Hair follicle dermal papilla cell (primary cell): Measurements from ENCODE around the gene ADRM1.

GRCh38 chr20:62238821-62239245 is 512 bp downstream of the OSBPL2 start:
- CAGE, long polyA plus RNA, result no peak

- CAGE, long polyA plus RNA, result no peak
Measured at GRCh38 chr20:62267445-62267952, 29.2 kb downstream of the OSBPL2 start.

GRCh38 chr20:62302881-62303273 is at the start of gene ADRM1:
Gene ADRM1 (plus strand): TSS chr20:62302997.
- CAGE, long polyA plus RNA, result no peak

DNA sequence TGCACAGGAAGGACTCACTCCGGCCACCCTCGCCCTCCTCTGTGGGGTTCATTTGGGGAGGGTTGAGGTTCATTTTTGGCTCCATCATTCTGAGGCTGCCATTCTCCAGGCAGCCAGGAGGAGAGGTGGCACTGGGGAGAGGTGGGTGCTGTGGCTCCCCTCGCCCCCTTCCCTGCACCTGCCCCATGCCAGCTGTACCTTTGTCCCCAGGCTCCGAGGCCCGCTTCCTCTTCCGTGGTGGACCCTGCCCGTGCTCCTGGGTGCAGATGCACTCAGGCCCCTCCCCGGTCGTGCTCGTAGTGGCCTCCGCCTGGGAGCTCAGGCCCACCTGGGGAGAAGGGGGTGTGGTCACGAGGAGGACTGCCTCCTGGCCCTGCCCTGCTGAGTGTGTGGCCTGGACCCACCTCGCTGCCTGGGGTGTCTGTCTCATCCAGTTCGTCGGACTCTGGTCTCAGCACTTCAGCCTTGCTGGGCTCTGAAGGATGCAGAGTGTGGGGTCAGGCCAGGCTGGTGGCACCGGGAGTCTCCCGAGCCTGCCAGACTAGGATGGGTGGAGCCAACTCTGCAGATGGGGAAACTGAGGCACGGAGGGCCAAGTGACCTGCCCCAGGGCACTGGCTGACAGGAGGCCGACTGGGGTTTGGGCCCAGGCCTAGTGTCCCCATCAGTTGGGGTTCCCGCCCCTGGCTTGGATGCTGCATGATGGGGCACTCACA is 5.5 kb upstream of the CABLES2 start:
- CAGE, long polyA plus RNA, result no peak

DNA sequence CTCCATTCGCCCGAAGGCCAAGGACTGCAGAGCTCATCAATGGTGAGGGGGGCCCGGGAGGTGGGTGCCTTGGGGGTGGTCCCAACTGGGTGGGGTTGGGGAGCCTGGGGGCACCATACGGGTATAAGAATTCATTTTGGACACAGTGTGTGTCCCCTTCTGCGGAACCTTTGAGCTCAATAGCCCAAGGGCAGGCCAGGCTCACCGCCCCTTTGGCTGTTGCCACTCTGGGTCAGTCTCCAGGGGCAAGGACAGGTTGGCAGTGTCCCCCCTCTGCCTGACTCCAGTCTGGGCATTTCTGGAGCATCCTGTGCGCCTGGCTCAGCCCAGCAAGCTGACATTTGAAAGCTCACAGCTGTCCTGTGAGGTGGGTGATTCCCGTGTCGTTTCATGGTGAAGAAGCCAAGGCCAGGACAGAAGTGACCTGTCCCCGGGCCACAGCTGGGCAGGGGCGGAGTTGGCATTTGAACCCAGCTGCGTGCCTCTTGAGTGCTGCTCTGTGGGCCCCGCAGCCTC is 5.5 kb upstream of the GATA5 start:
- CAGE, long polyA plus RNA, result no peak

GRCh38 chr20:62501714-62502265 is 26.0 kb upstream of the GATA5 start:
- CAGE, long polyA plus RNA, result no peak

DNA sequence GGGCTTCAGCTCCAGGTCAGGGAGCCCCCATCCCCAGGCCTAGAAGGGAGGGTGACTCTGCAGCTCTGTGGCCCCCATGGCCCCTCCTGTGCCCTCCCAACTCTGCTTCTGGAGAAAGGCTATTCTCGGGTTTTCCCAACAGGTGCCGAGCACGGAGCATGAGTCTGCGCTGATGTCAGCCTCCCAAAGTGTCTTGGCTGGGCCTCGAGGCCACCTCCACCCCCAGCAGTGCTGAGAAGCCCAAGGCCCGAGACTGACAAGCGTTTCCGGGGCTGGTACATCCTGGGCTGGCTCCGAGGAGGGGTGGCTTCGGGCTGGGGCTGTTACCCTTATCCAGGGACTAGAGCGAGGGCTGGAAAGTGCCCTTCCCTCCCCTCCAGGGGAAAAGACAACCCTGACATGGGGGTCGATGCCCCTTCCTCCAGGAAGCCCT is 60.2 kb upstream of the GATA5 start:
- CAGE, long polyA plus RNA, result no peak

GRCh38 chr20:62551863-62552544 is 76.2 kb upstream of the GATA5 start:
- CAGE, long polyA plus RNA, result no peak

DNA sequence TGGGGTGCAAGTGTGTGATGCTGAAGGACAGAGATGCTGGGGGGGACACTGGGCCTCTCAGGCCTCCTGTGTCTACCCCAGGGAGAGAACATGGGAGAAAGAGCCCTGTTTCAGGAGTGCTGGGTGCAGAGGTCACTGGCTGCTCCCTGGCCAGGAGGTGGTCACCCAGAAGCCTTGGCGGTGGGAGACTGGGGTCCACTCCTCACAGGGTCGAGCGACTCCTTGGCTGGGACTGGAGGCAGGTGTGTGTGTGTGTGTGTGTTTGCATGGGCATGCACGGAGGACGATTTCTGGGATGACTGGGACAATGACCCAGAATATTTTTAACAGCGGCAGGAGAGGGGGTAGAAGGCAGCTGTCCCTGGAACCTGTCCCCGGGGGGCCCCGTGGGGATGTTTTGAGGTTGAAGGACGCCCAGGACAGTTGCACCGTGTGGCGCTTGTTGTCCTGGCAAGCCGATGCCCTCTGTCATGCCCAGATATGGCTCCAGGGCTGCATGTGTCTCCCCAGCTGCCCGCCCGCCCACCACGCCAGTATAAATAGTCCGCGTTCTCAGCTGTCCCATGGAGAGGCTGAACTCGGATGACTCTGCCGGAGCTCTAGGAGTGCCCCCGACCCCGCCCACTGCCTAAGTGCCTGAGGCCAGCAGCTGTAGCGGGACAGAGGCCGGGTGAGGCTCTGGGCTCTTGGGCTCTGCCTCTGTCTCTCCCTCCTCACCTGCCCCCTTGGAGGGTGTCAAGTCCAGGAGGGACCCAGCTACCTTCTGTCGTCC is 82.8 kb upstream of the GATA5 start:
- CAGE, long polyA plus RNA, result no peak

GRCh38 chr20:62638477-62639326 is 3.6 kb upstream of the SLCO4A1 start:
- CAGE, long polyA plus RNA, result no peak

- CAGE, long polyA plus RNA, result no peak
Measured at GRCh38 chr20:62642799-62643184, 489 bp downstream of the SLCO4A1 start.

DNA sequence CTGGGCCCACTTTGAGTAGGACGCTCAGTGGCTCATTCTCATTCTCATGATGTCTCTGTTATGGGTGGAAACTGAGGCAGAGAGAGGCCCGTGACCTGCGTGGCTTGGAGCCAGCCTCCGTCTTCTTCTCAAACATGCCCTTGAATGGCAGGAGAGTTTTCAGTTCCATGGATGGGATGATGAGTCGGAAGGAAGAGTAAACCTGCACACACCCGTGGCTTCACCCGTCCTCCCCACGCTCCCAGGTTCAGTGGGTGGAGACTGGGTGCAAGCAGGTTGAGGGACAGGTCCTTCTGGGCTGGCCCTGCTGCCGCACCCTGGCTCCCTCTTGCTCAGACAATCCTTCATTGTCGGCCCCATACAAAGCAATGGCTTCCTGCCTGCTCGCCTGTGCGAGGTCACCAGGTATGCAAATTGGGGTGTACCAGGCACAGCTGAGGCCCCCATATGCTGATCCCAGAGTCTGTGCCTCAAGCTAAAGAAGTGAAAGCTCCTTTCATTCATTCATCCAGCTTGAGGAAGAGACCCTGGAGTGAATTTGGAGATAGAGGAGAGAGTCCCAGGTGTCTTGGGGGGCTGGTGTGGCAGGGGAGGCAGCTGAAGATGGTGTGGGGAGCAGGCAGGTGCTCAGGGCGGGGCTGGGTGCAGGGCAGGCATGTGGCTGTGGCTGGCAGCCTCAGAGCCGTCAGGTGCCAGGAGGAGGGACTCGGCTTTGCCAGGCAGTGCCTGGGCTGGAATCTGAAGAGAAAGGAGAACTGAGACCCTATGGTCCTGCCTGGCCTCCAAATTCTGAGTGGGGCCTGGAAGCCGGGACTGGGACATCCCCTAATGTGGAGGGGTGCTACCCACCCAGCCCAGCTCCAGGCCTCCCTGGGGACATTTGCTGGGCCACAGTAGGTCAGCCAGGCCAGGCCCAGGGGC is 4.6 kb downstream of the SLCO4A1 start:
- CAGE, long polyA plus RNA, result no peak

- CAGE, long polyA plus RNA, result no peak
Measured at GRCh38 chr20:62651960-62653187, 10.1 kb downstream of the SLCO4A1 start.

DNA sequence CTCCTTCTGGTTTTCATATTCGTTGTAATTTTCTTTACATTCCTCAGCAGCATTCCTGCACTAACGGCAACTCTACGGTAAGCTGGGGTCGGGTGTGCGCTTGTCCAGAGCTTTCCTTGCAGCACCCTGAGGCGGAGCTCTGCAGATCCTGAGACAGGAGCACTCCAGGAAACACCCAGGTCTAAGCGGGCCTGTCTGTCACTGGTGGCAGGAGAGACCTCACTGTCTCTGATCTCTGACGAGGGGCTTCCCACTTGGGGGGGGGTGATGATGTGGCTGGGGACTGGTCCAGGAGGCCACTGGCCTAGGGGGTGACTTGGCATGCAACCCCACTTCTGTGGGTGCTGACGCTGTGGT is 25.8 kb downstream of the SLCO4A1 start:
- CAGE, long polyA plus RNA, result no peak

DNA sequence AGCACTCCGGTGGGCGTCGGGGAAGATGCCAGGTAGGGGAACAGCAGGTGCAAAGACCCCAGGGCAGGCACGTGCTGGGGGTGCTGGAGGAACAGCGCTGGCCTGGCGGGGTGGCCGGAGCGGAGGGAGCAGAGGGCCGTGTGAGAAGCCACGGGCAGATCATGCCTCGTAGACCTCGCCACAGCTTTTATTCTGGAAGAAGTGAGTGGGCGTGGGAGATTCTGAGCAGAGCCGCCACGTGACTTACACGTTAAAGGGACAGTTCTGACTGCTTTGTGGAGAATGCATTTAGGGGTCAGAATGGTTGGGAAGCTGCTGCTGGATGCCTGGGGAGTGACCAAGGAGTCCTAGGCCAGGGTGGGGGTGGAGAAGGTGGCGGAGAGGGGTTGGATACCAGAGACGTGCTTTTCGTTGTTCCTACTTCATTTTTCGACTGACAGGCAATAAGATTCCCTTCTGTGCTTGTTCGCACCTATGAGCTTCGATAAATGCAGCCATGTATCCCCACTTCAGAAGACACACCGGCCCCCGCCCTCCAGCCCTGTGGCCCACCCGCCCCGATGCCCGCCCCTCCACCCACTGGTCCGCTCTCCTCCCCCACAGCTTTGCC is 9.5 kb downstream of the NTSR1 start:
- CAGE, long polyA plus RNA, result no peak

DNA sequence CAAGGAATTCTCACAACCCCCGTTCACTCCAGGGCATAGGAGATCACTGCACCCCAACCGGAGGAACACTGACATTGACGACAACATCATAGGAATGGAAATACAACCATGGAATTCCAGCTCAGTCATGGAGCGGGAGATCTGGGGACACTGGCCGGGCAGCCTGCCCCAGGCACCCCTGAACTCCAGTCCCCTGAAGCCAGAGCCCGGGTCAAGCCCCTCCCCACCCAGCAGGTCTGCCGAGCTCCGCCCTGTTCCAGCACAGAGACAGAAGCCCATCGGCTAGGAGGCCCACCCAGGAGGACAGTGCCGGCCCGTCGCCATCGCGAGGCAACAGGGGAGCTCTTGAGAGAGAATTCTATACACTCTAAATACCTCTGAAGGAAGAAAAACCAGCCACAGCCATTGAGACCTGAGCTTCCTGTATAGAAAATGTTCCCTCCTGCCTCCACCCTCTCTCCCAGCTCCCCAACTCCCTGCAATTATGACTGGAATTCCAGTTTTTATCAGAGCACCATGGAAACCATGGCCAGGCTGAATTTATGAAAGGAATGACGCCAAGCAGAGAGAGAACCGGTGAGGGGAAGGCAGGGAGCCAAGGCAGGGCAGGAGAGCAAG is 27.8 kb upstream of the MRGBP start:
- CAGE, long polyA plus RNA, result no peak

- CAGE, long polyA plus RNA, result no peak
Measured at GRCh38 chr20:62815824-62816539, 868 bp upstream of the COL9A3 start.

- CAGE, long polyA plus RNA, result no peak
Measured at GRCh38 chr20:62856987-62857812, 4.4 kb downstream of the TCFL5 start.

GRCh38 chr20:62874139-62874661 is 12.6 kb upstream of the TCFL5 start:
- CAGE, long polyA plus RNA, result no peak

- CAGE, long polyA plus RNA, result no peak
Measured at GRCh38 chr20:62881502-62881935, 19.9 kb upstream of the TCFL5 start.